ENCODE results near the genes PNRC1 and PM20D2.

GRCh38 chr6:86026877-86027260 is 384.2 kb upstream of the SYNCRIP start:
- PRO-cap: no peak
- RAMPAGE, long total RNA: no peak

DNA sequence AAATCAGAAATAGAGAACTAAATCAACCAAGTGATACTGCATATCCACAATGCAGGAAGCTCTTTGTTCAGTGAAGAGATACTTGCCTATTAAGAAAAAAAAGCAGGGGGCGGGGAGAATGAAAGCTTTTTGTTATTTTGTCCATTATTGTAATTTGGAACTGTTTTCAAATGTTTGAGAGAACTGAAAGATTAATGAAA is 21.2 kb upstream of the CFAP206 start:
- PRO-cap: no peak
- RAMPAGE, long total RNA: no peak

GRCh38 chr6:88141472-88142420 is 24.4 kb downstream of the CNR1 start:
- PRO-cap: no peak
- RAMPAGE, long total RNA: no peak

- PRO-cap: no peak
- RAMPAGE, long total RNA: no peak
These were observed 744 bp downstream of the CNR1 start for GRCh38 chr6:88165432-88165774.

GRCh38 chr6:88527254-88527638 is 361.1 kb upstream of the CNR1 start:
- PRO-cap: no peak
- RAMPAGE, long total RNA: no peak

DNA sequence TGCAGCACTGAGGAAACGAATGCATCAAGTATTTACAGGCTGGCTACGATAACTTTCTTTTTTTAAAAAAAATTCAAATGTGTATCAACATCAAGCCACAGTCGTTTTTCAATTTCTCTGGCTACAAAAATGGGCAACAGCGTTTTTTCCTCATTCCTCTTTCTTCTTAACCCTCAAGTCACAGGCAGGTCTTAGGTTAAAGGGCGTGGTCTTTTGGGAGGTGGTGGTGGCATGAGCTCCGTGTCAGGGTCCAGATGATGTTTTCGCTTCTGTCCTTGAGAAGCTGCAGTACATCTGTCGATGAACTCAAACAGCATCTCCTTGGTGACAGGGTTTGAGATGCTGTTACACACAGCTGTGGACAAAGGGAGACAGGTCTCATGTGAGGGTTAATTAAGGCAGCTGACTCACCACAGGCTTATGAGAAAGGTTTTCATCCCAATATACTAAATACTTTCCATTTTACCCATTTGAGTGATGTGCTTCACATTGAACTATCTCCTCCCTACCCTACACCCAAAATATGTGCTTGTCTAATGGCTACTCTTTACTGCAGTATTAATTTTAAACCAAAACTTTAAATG is 350.8 kb downstream of the RNGTT start:
- PRO-cap: no peak
- RAMPAGE, long total RNA: no peak

GRCh38 chr6:88982902-88983316 is 19.5 kb upstream of the RNGTT start:
- PRO-cap: no peak
- RAMPAGE, long total RNA: no peak

- PRO-cap: no peak
- RAMPAGE, long total RNA: no peak
These were observed 15.0 kb upstream of the PNRC1 start for GRCh38 chr6:89065497-89065978.

GRCh38 chr6:89080181-89081276 is at the start of gene PNRC1:
PNRC1 (plus strand) TSS chr6:89080751.
- PRO-cap: bidirectional peak, plus-strand start at chr6:89080453, minus-strand start at chr6:89080344; bidirectional peak, plus-strand start at chr6:89080751, minus-strand start at chr6:89080598
- RAMPAGE, long total RNA: start-site peak on the plus strand at chr6:89080703-89080784, 174 and 120 reads in 2 replicates

GRCh38 chr6:89081277-89082354 is 1.1 kb downstream of the PNRC1 start:
- PRO-cap: bidirectional peak, plus-strand start at chr6:89081835, minus-strand start at chr6:89081597; unidirectional peak, plus-strand start at chr6:89082034
- RAMPAGE, long total RNA: no peak

- PRO-cap: bidirectional peak, plus-strand start at chr6:89145936, minus-strand start at chr6:89145917; bidirectional peak, plus-strand start at chr6:89146090, minus-strand start at chr6:89146066
- RAMPAGE, long total RNA: no peak
These were observed at the start of gene PM20D2 for GRCh38 chr6:89145272-89146171. PM20D2 (plus strand) TSS chr6:89146055.

GRCh38 chr6:89298154-89298399 is 17.0 kb downstream of the GABRR2 start:
- PRO-cap: no peak
- RAMPAGE, long total RNA: no peak

DNA sequence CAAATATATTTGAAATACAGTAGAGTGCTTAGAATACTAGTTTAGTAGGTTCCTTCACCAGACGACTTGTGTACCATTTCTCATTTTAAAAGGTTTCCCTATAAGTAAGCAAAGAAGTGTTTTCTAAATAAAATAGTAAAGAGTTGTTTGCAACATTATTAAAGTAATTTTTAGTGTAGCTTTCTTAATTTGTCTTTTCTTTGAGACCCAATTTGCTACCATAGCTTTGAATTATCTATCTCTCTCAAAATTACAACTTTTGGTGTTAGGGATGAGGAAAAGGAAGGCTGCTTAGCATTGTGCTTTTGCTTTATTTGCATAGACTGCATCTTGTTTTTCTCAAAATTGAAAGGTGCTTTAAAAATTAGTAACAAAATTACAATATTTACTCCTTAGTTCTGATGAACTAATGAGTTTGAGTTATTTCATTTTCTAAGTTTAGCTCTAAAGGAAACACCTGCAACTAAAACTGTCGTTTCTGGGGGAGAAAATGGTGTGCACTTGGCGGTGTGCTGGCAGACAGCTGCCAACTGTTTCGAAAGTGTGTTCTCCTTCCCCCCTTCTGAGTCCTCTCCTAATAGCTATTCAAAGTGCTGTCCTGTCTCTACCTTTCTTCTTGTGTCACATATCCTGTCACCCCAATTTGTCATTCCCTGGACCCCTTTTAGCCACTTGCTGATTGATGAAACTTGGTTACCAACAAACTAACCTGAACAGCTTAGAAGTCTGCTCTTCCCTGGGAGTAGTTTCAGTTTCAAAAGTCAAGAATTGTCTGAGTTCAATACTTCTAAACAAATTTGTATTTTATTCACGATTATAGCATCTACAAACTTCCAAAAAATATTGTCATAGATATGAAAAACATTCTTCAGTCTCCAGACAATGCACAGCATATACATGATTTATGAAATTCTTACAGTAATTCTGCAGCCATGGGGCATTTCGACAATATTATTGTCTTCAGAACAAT is 4.8 kb upstream of the UBE2J1 start:
- PRO-cap: no peak
- RAMPAGE, long total RNA: no peak

DNA sequence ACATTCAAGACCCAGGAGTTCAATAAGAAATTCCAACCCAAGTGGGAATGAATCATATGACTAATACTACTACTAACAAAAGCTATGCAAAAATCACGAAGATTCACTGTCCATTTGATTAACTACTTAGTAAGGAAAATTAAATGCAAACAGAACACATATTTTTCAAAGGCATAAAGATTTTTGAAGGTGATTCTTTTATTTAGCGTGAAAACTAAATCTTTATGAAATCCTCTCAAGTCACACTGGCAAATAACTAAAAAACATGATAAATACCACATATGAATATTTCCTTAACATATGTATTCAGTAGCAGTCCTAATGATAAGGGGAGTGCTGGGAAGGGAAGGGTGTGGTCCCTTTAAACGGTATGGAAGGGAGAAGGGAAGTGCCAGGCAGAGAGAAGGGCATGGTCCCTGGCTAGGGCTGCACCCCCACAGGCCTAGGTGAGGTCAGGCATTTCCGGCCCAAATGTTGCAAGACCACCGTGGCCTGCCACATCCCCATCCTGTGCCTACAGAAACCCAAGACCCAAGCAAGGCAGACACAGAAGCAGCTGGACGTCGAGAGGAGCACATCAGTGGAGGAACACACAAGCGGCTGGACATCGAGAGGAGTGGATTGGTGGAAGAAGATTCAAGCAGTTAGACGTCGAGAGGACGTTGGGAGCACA is 6.1 kb downstream of the RRAGD start:
- PRO-cap: no peak
- RAMPAGE, long total RNA: no peak

DNA sequence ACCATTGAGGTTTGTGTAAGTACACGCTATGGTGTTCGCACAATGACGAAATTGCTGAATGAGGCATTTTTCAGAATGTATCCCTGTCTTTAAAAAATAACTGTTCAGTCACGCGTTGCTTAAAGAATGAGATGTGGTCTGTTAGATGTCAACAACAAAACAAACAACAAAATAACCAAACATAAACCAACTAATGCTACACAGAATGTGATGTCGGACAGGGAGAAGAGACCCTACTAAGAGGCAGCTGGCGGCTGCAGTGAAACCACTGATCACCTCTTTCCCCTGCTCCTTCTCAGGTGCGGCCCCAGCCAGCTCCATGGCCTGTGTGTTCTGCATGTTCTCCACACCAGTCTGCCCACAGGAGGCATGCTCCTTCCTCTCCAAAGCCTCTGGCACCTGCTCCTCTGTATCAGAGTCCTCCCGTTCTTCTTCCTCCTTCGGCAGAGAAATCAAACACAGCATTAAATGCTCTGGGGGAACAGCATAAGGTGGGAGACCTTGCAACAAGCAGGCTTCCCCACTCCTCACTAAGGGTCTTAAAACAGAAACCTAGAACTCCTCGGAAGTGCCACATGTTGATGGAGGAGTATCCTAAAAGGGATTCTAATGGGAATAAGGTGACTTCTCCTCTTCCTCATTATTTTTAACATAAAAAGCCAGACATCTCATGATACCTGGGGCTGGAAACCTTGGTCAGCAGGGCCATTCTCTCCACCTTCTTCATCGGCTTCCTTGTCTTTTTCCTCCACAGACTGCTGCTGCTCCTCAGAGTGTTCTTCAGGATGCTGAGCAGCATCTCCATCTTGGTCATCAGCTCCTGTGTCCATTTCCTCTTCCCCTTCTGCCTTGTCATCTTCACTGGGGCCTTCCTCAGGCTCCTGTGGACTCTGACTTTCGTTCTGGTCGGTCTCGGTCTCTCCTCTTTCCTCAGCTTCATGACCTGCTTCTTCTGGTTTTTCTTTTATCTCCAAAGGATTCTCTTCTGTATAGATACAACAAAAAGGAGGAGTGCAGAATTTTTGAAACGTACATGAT is 19.7 kb upstream of the LYRM2 start:
- PRO-cap: no peak
- RAMPAGE, long total RNA: no peak

DNA sequence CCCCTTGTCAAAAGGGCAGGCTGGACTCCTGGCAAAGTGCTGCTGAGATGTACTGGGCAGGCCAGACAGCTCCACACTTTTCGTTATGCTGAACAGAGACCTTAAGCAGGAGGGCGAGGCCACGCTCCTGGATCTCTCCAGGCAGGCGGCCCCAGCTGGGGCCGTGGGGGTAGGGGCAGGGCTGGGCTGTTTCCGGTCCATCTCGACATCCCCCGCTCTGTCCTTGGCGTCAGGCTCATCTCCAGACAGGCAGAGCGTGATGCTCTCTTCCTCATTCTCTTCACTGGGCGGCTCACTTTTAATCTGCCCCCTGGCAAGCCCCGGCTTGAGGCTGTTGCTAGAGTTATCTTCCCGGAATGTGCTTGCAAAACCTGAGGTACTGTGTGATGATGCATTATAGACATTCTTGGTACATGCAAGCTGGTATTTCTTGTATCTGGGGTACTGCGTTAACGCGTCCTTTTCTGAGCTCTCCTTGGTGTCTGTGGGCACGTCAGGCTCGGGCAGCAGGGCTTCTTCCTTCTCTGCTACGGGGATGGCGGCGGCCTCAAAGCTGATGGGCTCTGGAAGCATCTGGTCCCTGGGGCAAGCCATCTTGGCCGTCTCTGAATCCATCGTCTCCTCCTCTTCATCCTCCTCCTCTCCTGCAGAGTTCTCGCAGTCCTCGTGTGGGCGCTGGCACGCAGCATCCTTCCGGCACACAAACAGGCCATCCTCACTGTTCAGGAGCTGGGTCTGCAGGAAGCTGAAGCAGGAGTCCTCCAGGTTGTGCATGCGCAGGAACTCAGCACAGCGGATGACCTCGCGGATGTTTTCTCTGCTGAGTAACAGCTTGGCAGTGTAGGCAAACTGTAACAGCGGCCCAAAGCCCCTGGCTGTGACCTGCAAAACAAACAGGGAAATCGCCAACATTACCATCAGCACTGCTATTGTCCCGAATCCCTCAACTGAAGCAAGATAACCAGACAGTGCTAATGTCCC is 57.0 kb downstream of the GJA10 start:
- PRO-cap: no peak
- RAMPAGE, long total RNA: no peak

- PRO-cap: no peak
- RAMPAGE, long total RNA: no peak
These were observed 127.2 kb downstream of the BACH2 start for GRCh38 chr6:90169421-90169934.

GRCh38 chr6:90219150-90219500 is 77.5 kb downstream of the BACH2 start:
- PRO-cap: no peak
- RAMPAGE, long total RNA: no peak

GRCh38 chr6:90238752-90238951 is 58.0 kb downstream of the BACH2 start:
- PRO-cap: no peak
- RAMPAGE, long total RNA: no peak

DNA sequence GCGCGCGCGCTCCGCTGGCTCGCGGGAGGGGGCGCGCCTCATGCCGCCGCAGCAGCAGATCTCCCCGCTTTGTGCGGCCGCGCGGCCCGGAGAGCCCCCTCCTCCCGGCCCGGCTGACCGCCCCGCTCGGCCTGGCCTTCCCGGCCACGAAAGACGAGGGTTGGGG is 310 bp upstream of the BACH2 start:
- PRO-cap: no peak
- RAMPAGE, long total RNA: no peak